ENCODE data around the genes ZNF496, NLRP3, OR2L5, OR2L13, OR2T33, OR2T12 and OR2T2.

- RRBS: no CpG with 5 or more reads among the region's 15 CpGs
Measured at GRCh38 chr1:245894044-245894907, 612.8 kb downstream of the SMYD3 start.

- RRBS: no CpG with 5 or more reads among the region's 8 CpGs
Measured at GRCh38 chr1:245917748-245918557, 589.1 kb downstream of the SMYD3 start.

GRCh38 chr1:246071299-246072060 lies 435.6 kb downstream of the SMYD3 start:
- RRBS: no CpG with 5 or more reads among the region's 16 CpGs

- RRBS: no CpG with 5 or more reads among the region's 21 CpGs
Measured at GRCh38 chr1:246608500-246609456, 42.5 kb downstream of the CNST start.

GRCh38 chr1:246617748-246618351 lies 51.6 kb downstream of the CNST start:
- RRBS: no CpG with 5 or more reads among the region's 5 CpGs

GRCh38 chr1:246621889-246622505 lies 55.7 kb downstream of the CNST start:
- RRBS: no CpG with 5 or more reads among the region's 8 CpGs

DNA sequence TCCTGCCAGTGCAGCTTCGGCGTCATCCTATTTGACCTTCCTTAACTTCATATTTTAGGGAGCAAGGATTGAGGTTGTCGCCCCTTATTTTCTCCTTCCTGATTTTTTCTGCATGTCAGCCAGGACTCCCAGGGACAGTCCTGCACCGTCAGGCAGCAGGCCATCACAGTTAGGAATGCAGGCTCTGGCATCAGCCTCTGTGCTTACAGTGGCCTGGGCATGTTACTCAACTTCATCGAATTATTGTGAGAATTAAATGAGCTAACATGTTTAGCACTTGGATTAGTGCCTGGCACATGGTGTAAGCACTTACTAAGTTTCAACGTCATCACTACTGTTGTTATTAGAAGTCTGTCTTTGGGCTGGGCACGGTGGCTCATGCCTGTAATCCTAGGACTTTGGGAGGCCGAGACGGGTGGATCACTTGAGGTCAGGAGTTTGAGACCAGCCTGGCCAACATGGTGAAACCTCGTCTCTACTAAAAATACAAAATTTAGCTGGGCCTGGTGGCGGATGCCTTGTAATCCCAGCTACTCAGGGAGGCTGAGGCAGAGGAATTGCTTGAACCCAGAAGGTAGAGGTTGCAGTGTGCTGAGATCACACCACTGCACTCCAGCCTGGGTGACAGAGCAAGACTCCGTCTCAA lies 45.1 kb downstream of the SCCPDH start:
- RRBS: no CpG with 5 or more reads among the region's 12 CpGs

DNA sequence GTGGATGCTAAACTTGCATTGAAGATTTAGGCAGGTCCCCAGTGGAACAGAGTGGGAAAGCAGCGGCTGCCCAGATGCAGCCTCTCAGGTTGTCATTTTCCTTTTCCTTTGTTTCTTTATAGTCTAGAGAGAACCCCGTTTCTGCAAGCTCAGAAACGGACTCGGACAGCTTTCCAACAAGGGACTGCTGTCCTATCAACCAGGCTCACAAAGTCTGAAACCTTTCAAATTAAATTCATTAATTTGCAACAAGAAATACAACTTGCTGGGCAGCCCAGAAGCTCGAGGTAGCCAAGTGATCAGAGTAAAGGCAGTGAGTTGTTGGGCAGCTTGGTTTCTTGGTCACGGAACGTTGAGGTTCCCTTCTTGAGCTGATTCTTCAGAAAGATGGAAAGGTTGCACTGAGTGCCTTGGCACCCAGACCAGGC lies 55.0 kb downstream of the SCCPDH start:
- RRBS: no CpG with 5 or more reads among the region's 7 CpGs

- RRBS: no CpG with 5 or more reads among the region's 14 CpGs
Measured at GRCh38 chr1:246837461-246838672, 93.9 kb downstream of the AHCTF1 start.

DNA sequence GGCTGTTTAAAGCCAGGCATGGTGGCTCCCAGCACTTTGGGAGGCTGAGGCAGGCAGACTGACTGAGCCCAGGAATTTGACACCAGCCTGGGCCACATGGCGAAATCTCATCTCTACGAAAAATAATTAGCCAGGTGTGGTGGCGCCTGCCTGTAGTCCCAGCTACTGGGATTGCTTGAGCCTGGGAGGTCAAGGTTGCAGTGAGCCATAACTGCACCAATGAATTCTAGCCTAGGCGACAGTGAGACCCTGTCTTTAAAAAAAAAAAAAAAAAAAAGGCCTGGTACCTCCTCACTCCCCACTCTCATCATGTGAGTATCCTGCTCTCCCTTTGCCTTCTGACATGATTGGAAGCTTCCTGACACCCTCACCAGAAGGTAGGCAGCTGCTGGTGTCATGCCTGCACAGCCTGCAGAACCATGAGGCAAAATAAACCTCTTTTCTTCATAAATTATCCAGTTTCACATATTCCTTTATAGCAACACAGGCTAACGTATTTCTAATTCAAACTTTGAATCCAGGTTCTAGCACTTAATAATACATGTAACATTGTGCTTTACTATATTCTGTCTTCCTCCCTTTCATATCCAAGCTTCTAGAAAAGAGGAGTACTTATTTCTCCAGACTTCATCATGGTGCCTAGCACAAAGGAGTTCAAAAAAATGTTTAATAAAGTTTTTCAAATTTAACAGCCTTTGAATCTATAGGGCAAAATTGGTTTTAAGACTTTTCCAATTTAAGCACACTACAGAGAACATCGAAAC lies 5.8 kb downstream of the AHCTF1 start:
- RRBS: no CpG with 5 or more reads among the region's 6 CpGs

- RRBS: 1% methylated on average over 58 of the region's 119 CpGs
Measured at GRCh38 chr1:247331565-247332482, at the start of gene ZNF496. TSS of gene ZNF496 (minus strand) at chr1:247331867.

DNA sequence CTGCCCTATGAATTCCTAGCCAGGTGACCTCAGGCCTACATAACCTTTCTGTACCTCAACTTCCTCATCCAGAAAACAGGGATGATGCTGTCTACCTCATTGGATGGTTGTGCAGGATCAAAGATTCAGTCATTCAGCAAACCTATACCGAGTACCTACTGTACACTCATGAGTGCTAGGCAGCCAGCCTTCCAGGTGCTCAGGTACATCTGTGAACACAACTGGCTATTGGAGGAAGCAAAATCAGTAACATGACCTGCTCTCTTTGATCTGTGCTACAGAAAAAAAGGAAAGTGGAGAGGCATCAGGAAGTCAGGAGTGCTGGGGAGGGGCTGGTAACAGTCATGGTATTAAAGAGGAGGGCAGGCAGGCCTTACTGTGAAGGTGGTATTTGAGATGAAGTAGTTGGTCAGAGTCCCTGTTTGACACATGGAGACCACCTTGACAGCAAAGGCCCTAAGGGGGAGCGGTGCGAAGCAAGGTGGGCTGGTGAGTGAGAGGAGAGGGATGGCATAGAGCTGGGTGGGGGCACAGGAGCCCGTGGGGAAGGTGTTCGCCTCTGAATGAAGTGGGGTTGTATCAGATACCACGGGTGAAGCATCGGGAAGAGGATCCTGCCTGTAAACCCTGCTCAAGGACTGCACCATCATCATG lies 2.2 kb upstream of the ZNF496 start:
- RRBS: no CpG with 5 or more reads among the region's 7 CpGs

DNA sequence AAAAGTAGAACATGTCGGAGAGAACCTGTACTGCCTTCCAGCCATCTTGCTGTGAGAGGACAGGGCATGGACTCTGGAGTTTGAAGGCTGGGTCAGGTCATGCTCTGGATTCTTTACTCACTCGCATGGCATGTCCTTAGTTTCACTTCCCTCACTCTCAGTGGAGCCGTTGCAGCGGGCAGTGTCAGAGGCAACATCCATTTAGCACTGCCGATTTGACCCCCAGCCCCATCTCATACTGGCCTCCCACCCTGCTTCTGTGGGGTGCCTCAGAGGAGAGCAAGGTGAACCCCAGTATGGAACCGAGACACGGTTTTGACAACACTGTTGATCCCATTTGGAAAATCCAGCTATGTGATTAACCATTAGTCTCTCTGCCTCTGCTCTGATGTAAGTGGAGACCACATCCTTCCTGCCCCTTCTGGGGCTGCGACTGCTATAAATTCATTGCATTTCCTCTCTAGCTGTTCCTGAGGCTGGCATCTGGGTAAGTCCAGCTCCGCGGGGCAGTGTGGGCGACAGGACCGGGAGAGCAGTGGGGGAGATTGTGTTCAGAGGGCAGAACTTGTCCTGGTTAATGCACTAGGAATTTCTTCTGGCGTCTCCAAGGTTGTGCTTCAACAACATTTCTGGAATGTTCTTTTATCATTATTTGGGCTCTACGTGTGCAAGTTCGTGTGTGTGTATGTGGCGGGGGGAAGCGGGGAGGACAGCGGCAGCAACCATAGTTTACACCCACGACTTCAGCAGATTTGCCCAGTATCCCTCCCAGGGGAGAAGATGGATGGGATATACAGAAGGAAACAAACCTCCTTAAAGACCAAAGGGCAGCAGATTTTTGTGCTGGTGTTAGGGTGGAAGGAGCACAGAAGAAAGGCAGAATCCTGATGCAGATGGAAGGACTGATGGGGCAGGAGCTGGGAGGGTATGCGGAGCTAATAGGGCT lies at the start of gene NLRP3:
Gene NLRP3 (plus strand): TSS at position 467 of the 946 bp plus-strand sequence.
- RRBS: no CpG with 5 or more reads among the region's 20 CpGs

- RRBS: no CpG with 5 or more reads among the region's 11 CpGs
Measured at GRCh38 chr1:247437594-247438023, 20.3 kb downstream of the OR2B11 start.

DNA sequence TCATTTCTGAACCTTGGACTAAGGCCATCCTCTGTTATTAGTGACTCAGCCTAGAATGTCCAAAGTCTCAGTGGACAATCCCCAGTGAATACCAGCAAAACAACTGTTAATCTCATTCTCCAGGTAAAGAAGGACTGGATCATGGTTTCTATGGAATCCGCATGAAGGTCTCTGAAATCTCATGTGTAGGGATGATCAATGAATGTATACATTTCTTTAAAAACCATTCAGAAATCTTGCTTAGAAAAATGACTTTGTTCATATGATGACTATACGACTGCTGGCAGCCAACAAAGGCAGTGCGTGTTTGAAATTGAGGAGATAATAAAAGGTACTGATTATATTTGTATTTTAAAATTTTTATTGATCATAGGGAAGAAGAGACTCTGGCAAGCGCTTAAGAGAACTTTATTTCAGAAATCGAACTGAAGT lies at the start of gene OR2L5:
Gene OR2L5 (plus strand): TSS at position 253 of the 432 bp plus-strand sequence.
- RRBS: no CpG with 5 or more reads among the region's 5 CpGs

DNA sequence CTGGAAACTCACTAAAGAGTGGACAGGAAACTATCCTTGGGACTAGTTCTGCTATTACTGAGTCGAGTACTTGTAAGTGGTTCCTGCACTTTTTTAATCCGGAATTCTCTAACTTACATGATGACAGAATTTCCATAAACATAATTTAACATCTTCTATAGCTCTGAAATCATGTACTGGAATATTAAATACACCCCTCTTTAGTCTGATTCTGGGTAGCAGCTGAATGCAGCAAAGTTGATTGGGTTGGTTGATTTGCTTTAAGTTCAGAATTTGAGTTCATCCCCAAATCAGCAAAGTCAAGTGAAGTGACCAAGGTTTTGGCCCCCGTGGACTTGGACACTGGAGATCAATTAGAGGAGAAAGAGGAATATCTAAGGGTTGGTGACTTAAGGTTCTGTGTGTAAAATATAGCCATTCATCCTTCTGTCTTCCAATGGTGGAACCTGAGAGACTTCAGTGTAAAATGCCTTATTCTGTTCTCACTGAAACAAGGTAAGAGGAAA lies at the start of gene OR2L13:
Gene OR2L13 (plus strand): TSS at position 425 of the 506 bp plus-strand sequence.
- RRBS: no CpG with 5 or more reads among the region's 3 CpGs

- RRBS: no CpG with 5 or more reads among the region's 1 CpG
Measured at GRCh38 chr1:248277858-248278270, at the start of gene OR2T33. TSS of gene OR2T33 (minus strand) at chr1:248277976.

GRCh38 chr1:248303179-248303770 lies at the start of gene OR2T12:
TSS of gene OR2T12 (minus strand) at chr1:248303424.
- RRBS: no CpG with 5 or more reads among the region's 3 CpGs

DNA sequence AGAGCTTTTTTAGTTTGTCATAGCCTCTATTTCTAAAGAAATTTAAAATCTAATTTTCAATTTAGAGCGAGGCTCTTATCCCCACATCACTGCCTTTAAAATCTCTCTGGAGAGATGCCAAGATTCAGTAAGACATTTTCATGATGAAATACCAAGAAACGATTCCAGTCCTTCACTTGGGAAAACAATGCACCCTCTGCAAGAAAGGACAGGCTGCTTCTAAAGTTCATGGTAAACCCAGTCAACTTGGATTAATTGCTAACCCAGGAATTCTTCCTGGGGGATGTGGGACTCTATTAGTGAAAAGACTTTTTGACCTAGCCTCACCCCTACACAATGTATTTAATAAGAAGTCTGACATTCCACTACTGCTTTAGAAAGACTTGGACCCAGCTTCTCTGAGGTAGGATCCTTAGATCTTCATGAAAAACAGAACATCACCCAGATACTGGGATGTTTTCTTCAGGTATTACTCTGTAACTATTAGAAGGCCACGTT lies at the start of gene OR2T2:
Gene OR2T2 (plus strand): TSS at position 371 of the 498 bp plus-strand sequence.
- RRBS: no CpG with 5 or more reads among the region's 3 CpGs